SJCRH30 (cell line): ENCODE measurements around a stretch of chr4.

DNA sequence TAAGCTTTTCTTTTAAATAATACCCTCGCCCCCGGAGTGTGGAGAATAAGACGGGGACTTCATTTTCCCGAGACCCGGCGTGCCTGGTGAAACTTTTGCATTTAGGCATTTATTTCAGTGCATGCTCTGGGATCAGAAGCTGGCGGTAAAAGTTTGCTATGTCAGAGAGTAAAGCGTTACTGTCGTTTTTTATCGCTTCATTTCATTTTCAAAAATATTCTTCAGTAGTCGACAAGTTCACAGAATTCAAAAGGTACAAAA, 13.3 kb upstream of the TMEM156 start:
- RAMPAGE, long total RNA = no peak

- RAMPAGE, long total RNA = no peak
Observed at GRCh38 chr4:39135151-39135758, 47.1 kb upstream of the WDR19 start.

- RAMPAGE, long total RNA = no peak
Observed at GRCh38 chr4:39324864-39325393, 41.2 kb downstream of the RFC1 start.

GRCh38 chr4:39341225-39341520, 25.0 kb downstream of the RFC1 start:
- RAMPAGE, long total RNA = no peak

DNA sequence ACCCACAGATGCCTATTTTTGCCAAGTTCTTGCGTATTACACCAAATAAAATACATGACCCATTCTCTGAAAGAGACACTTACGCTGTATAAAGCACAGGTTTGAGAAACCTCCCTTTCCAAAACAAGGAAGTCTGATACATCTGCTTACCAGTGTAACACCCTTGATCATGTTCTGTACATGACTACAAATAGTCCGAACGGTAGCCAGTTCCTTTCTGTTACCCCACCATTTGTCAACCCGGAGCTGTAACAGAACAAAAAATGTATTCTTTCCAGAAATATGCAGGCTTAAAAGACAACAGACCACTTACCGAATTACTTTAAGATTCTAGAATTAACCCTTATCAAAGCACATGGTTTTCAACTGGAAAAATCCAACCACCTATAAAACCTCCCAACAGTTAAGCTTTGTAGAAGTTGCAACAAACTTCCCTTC, 1.3 kb downstream of the RPL9 start:
- RAMPAGE, long total RNA = no peak

DNA sequence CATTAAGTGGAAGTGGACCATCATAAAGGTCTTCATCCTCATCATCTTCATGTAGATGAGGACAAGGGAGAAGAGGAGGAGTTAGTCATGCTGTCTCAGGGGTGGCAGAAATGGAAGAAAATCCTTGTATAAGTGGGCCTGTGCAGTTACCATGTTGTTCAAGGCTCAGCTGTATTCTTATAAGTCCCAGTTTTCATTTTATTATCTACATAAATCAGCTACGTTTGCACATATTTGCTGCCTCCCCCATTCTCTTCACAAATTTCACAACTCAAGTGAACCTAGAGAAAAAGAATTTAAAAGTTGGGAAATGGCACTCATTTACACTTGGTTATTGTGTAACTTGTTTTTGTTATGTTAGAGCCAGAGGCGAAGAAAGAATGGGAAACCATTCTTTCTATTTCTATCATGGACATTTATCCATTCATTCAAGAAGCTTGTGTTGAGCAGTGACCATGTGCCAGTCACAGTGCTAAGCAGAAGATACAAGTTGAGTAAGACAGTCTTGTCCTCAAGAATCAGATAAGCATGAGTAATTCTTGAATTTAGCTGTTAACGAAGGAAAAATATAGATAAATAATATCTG, 13.5 kb downstream of the LIAS start:
- RAMPAGE, long total RNA = no peak

GRCh38 chr4:39521244-39521674, 6.0 kb downstream of the UGDH start:
- RAMPAGE, long total RNA = no peak

- RAMPAGE, long total RNA = no peak
Observed at GRCh38 chr4:39526310-39526595, 986 bp downstream of the UGDH start.

DNA sequence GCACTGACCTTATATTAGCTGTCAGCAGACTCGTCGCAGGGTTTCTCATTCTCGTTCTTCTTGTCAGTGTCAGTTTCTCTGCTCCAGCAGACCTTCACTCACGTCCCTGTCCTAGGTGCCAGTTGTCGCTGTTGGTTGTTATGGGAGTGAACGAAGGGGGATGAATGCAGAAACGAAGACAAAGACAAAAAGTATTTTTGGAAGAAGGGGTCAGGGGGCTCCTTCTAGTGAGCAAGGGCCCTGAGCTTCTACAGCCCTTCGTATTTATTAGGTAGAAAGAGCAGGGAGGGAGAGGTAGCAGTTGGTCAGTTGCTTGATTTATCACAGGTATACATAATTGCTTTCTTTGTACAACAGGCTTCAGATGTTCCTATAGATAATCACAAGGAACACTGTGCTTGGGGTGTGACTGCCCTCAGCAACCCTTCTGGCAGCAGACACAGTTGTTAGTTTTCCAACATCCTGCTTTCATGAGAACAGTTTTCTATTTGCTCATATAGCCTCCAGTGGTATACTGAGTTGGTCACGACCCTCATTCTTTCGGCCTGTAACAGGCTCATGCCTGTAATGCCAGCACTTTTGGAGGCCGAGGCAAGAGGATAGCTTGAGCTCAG, 16.7 kb upstream of the UGDH start:
- RAMPAGE, long total RNA = no peak

- RAMPAGE, long total RNA = no peak
Observed at GRCh38 chr4:39848485-39848995, 129.2 kb downstream of the PDS5A start.

DNA sequence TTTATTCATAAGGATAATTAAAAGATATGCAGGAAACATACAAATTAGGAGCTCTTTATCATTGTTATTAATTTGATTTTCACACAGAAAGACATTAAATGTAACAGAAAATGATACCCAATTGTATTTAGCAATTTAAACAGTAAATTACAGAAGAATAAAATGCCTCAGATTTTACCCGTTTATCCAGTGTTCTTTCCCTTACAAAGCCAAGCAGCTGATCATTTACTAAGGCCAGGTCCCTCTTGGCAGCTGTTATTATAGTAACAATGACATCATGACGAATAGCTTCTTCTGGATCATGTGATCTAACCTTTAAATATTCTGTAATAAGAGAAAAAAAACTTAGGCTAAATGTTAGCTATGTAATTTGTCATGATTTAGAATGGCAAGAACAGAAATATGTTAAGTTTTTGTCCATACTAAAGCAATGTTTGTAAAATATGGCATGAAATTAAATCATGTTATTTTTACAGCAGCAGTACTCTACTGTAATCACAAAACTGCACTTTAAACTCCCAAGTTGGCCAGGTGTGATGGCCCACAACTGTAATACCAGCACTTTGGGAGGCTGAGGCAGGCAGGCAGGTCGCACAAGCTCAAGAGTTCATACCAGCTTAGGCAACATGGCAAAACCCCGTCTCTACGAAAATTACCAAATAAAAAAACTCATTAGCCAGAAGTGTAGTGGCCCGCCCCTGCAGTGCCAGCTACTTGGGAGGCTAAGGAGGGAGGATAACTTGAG, 69.3 kb downstream of the PDS5A start:
- RAMPAGE, long total RNA = no peak

GRCh38 chr4:40363449-40363944, 28.4 kb downstream of the CHRNA9 start:
- RAMPAGE, long total RNA = no peak

GRCh38 chr4:40419525-40420124, 84.5 kb downstream of the CHRNA9 start:
- RAMPAGE, long total RNA = no peak

GRCh38 chr4:40437393-40438338, 102.5 kb downstream of the CHRNA9 start:
- RAMPAGE, long total RNA = no peak

DNA sequence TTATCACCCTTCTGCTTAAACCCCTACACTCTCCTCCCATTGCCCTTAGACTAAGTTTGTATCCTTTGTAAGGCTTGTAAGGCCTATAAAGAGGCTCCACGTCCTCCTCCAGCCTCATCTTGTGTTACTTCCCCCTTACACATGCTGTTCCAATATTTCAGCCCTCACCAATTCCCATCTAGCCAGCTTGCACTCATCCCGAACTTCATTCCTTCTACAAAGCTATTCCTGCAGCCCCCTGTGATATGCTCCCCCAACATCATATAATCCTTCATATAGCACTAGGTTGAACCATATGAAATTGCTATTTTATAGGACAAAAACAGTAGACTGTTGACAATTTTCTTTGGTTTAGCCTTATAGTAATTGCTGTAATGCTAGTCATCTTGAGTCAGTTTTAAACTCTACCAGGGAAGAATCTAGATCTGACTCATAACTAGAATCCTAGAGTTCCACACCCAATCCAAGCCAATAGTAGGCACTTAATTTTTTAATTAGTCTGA, 136.6 kb downstream of the CHRNA9 start:
- RAMPAGE, long total RNA = no peak

DNA sequence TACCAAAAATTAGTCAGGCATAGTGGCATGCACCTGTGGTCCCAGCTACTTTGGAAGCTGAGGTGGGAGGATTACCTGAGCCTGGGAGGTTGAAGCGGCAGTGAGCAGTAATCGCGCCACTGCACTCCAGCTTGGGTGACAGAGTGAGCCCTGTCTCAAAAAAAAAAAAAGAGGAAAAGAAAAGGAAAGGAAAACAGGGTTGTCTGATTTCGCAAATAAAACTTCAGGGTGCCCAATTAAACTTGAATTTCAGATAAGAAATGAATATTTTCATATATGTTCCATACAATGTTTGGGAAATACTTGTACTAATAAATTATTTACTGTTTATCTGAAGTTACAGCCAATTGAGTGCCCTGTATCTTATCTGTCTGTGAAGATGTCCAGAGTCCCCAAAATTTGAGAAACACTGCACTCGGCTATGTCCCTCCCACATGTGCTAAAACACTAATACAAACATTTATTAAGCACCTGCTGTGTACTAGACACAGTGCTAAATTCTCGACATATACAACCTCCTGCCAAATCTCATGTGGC, 105.9 kb downstream of the RBM47 start:
- RAMPAGE, long total RNA = no peak

DNA sequence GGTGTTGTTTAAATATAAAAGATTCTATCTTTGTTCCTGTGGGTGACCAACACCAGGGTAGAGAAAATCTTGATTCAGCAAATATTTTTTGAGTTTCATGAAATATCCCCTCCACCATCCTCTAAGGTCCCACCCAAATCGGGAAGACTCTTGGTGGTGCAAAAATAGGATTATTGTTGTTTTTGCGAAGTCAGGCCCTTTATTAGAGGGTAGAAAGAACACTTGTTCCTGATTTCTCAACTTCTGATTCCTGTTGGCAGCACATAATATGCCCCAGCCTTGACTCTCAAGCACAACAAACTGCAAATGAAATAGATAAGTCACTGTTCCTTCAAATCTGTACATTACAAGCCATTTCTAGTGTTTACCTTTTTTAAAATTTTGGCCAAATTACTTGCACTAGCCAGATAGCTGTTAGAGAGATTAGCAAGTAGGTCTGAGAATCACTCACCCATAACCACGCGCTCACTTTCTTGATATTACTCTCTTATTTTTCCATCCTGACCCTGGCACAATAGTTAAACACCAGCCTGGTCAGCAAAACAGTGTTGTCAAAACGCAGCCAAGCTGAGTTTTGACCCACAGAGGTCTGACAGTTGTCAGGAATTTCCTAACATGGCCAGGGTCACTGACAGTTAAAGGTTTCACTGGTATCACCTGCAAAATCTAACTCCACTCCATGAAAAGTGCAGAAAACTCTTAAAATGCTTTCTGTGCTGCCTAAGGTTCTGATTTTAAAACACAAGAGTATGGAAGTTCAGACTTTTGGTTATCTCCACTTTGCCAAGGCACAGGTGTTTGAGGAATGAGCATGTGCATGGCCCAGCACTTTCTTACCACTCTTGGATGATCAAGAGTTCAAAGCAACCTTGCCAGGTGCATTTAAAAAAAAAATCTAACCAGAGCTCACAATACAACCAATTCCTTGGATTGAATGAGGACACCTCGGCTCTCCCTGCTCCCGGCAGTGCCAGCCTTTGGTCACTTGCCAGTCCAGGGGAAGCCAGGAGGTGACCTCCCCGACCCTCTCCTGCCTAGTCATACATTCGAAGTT, 69.8 kb downstream of the RBM47 start:
- RAMPAGE, long total RNA = no peak

GRCh38 chr4:40603463-40604099, 26.1 kb downstream of the RBM47 start:
- RAMPAGE, long total RNA = no peak

DNA sequence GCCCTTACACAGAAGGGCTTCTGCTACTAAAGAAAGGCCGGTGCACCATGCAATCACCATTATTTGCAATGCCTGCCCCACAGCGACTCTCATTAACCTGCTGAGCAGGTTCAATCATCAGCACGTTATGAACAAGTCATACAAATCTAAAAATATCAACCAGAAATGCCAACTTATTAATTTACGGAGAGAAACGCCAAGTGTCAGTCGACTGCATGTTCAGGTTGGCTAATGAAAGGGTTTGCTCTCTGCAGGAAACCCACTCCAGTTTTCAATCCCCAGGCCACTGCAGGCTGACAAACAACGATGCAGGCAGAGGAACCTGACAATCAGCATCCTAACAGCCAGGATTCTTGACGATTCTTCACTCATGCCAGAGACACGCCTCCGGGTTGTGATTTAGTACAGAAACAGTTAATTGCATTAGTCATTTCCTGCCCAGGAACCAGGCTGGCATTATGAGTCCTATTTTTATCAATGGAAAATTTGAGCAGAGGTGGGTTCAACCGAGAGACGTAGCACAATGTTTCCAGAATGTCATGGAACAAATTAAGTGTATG, 159.4 kb downstream of the NSUN7 start:
- RAMPAGE, long total RNA = no peak

DNA sequence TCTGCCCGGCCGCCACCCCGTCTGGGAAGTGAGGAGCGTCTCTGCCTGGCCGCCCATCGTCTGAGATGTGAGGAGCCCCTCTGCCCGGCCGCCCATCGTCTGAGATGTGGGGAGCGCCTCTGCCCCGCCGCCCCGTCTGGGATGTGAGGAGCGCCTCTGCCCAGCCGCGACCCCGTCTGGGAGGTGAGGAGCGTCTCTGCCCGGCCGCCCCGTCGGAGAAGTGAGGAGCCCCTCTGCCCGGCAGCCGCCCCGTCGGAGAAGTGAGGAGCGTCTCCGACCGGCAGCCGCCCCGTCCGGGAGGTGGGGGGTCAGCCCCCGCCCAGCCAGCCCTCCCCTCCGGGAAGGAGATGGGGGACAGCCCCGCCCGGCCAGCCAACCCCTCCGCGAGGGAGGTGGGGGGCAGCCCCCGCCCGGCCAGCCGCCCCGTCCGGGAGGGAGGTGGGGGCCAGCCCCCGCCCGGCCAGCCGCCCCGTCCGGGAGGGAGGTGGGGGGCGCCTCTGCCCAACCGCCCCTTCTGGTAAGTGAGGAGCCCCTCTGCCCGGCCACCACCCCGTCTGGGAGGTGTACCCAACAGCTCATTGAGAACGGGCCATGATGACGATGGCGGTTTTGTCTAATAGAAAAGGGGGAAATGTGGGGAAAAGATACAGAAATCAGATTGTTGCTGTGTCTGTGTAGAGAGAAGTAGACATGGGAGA, 165.1 kb downstream of the APBB2 start:
- RAMPAGE, long total RNA = no peak